SK-N-SH (cell line): ENCODE results near the genes CCDC141, CWC22, UBE2E3 and PDE1A.

- RRBS = no CpG with 5 or more reads among the region's 6 CpGs
CAGE:
- cytosol, long polyA plus RNA = no peak
- long polyA plus RNA = no peak
- nucleus, long polyA plus RNA = no peak
Observed at GRCh38 chr2:178493887-178494675, 13.8 kb downstream of the PLEKHA3 start.

DNA sequence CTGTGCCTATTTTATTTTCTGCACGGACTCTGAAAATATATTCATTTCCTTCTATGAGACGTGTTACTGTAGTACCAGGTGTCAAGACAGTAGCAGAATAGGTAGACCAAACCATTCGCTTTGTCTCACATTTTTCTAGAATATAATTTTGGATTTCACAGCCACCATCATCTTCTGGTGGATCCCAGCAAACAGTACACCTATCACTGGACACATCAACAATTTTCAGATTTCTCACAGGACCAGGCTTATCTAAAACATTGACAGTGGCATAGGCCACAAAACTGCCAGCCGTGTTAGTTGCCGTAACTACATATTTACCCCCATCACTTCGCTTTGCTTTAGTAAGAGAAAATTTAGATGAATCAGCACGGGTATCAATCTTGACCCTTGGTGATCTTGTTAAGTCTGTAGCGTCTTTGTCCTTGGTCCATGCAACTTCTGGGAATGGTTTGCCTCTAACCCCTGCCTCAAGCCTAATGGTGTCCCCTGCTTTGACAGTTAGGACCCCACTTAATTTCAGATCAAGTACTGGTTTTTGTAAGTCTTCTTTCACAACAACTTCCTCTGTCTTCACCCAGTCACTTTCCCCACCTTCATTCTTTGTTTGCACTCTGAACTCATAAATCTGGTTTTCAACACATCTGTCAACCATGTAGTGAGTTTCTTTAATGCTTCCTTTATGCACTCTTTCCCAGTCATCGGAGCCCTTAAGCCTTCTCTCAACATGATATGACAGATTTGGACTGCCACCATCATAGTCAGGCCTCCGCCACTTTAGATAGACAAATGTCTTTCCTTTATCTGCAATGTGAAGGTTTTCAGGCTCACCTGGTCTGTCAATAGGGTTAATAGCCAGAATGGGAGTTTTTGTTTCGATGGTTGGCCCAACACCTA, 108.9 kb downstream of the PLEKHA3 start:
- RRBS = no CpG with 5 or more reads among the region's 11 CpGs
CAGE:
- cytosol, long polyA plus RNA = no peak
- long polyA plus RNA = no peak
- nucleus, long polyA plus RNA = no peak

DNA sequence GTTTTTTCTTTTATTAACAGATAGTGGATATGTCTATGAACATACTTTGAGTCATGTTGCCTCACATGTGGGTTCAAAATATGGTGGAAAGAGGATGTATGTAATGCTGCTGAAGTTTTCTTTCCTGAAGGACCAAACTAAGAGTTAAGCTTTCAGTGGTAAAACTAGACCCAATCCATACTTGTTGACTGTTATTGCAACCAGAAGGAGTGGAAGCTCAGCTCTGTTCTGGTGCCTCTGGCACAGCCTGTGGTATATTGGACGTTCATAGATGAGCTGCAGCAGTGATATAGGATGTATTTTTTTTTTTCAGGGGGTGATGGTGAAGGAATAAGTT, 125.8 kb downstream of the PLEKHA3 start:
- RRBS = no CpG with 5 or more reads among the region's 1 CpG
CAGE:
- cytosol, long polyA plus RNA = no peak
- long polyA plus RNA = no peak
- nucleus, long polyA plus RNA = no peak

DNA sequence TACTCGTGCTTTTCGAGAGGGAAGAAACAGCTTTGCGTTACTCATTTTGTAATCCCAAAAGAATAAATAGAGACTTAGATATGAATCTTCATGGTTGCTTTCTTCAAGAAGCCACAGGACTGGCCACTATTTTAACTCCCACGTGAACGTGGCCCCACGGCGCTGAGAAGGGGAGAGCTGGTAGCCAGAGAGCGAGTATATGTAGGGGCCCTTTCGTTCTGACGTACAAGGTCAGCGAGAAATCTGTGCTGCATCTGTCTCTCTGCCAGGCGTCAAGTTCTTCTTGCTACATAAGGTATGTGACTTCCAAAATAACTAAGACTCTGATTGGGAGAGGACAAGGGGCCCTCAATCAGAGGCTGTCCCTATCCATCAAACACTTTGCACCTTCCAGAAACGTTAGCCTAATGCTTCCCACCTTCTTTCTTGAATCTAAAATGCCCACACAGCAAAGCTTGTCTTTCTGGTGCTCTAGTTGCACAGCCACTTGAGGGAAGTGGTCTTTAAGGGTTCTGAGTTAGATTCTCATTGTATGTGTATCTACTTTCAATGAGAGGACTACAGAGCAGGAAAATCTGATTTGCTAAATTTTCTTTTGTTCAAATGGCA, 149.3 kb downstream of the PLEKHA3 start:
- RRBS = no CpG with 5 or more reads among the region's 13 CpGs
CAGE:
- cytosol, long polyA plus RNA = no peak
- long polyA plus RNA = no peak
- nucleus, long polyA plus RNA = no peak

GRCh38 chr2:178754890-178755295, 52.3 kb downstream of the TTN start:
- RRBS = no CpG with 5 or more reads among the region's 2 CpGs
CAGE:
- cytosol, long polyA plus RNA = no peak
- long polyA plus RNA = no peak
- nucleus, long polyA plus RNA = no peak

GRCh38 chr2:179049001-179050406, at the start of gene CCDC141:
Gene CCDC141, minus strand, starts transcription at chr2:179050137.
- RRBS = no CpG with 5 or more reads among the region's 16 CpGs
CAGE:
- cytosol, long polyA plus RNA = no peak
- long polyA plus RNA = no peak
- nucleus, long polyA plus RNA = no peak

- RRBS = no CpG with 5 or more reads among the region's 1 CpG
CAGE:
- cytosol, long polyA plus RNA = no peak
- long polyA plus RNA = no peak
- nucleus, long polyA plus RNA = no peak
Observed at GRCh38 chr2:179058590-179059045, 8.7 kb upstream of the CCDC141 start.

- RRBS = no CpG with 5 or more reads among the region's 4 CpGs
CAGE:
- cytosol, long polyA plus RNA = no peak
- long polyA plus RNA = no peak
- nucleus, long polyA plus RNA = no peak
Observed at GRCh38 chr2:179756586-179756880, 104.9 kb downstream of the ZNF385B start.

DNA sequence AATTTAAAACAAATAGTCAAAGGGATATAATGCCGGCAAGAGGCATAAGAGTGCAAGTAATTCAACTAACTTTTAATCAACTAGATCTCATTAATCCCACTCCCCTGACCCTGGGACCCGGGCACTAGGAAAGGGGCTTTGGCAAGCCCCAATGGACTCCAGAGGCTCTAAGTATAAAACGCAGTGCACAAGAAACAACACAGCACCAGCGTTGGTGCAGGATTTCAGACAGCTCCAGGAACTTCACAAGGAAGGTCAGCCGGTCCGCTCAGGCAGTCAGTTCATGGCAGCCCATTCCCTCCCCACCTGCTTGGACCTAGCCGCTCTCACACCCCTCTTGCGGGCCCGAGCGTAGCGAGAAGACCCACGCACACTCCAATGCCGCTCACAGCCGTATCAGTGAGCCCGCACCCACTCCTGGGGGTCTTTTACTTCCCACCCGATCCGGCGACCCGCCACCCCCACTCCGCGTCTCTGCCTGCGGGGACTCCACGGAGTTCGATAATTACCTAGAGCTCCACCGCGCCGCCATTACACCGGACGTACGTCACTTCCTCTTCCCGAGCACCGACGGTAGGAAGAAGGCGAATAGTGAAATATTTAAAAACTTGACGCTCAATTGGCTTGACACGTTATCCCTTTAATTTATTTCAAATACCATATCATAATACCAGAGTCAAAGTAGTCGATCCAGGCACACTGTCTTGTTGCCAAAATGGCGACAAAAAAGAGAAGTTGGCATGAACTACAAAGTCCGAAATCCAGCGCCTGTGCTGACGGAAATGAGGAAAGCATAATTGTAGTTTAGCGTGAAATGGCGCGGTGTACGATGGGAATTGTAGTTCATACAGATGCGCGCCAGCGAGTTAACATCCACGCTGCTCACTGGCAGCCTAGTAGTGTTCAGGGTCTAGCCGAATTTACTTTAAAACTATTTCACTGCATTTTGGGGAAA, at the start of gene CWC22:
Gene CWC22, minus strand, starts transcription at position 737 of the 955 bp plus-strand sequence.
- RRBS = 1% methylated on average over 10 of the region's 50 CpGs
CAGE:
- cytosol, long polyA plus RNA = start-site peak on the minus strand centred at position 540 of the sequence, 37 bp wide, 1,384 and 1,387 reads in 2 replicates
- long polyA plus RNA = start-site peak on the minus strand centred at position 540 of the sequence, 38 bp wide, 2,013 and 1,508 reads in 2 replicates
- nucleus, long polyA plus RNA = start-site peak on the minus strand centred at position 542 of the sequence, 42 bp wide, 1,183 and 1,082 reads in 2 replicates

GRCh38 chr2:180979375-180979907, 964 bp upstream of the UBE2E3 start:
- RRBS = no CpG with 5 or more reads among the region's 7 CpGs
CAGE:
- cytosol, long polyA plus RNA = no peak
- long polyA plus RNA = no peak
- nucleus, long polyA plus RNA = no peak

DNA sequence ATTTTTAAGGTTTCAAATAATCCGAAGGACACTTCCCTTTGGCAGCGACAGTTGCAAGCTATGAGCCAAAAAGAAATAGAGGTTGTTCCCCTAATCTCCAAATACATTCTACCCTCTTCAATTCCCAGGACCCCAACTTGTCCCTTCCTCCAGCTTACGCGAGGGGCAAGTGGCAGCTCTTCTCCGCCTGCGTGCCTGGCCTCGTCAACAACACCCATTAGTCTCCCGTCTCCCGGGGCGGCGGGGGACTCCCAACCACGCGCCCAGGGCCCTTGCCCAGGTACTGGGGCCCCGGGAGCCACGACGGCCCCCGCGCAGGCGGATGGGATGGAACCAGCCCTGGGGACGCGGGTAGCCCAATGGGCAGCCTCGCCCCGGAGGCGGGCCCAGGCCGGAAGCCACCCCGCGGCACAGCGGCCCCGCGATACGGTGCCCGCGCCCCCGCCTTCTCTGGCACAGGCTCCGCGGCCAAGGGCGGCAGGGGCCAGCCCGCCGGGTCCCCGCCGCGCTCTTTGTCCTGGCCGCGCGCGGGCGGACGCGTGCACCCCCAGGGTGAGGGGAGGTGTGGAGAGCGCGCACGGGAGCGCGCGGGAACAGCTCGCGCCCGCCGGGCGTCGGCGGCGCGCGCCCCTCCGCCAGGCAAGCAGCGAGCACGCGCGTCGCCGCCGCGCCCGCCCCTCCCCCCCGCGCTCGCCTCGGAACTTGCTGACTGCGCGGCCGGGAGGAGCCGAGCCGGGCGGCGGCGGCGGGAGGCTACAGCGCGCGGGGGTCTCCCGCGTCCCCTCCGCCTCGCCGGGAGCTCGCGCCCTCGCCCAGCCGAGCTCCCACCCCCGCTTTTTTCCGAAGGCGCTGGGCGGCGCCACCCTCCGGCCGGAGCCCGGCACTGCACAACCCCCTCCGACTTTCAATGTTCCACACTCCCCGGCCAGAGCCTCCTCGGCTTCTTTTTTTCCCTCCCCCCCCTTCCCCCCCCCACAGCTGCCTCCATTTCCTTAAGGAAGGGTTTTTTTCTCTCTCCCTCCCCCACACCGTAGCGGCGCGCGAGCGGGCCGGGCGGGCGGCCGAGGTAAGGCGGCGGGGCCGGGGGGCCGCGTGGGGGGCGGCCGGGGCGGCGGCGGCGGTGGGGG, at the start of gene UBE2E3:
Gene UBE2E3, plus strand, starts transcription at position 698 of the 1,127 bp plus-strand sequence.
- RRBS = 5% methylated on average over 69 of the region's 132 CpGs
CAGE:
- cytosol, long polyA plus RNA = start-site peak on the plus strand centred at position 713 of the sequence, 48 bp wide, 58 and 133 reads in 2 replicates; start-site peak on the plus strand centred at position 1,014 of the sequence, 96 bp wide, 299 and 380 reads in 2 replicates
- long polyA plus RNA = start-site peak on the plus strand centred at position 970 of the sequence, 181 bp wide, 476 and 237 reads in 2 replicates
- nucleus, long polyA plus RNA = start-site peak on the plus strand centred at position 1,009 of the sequence, 87 bp wide, 38 and 178 reads in 2 replicates

DNA sequence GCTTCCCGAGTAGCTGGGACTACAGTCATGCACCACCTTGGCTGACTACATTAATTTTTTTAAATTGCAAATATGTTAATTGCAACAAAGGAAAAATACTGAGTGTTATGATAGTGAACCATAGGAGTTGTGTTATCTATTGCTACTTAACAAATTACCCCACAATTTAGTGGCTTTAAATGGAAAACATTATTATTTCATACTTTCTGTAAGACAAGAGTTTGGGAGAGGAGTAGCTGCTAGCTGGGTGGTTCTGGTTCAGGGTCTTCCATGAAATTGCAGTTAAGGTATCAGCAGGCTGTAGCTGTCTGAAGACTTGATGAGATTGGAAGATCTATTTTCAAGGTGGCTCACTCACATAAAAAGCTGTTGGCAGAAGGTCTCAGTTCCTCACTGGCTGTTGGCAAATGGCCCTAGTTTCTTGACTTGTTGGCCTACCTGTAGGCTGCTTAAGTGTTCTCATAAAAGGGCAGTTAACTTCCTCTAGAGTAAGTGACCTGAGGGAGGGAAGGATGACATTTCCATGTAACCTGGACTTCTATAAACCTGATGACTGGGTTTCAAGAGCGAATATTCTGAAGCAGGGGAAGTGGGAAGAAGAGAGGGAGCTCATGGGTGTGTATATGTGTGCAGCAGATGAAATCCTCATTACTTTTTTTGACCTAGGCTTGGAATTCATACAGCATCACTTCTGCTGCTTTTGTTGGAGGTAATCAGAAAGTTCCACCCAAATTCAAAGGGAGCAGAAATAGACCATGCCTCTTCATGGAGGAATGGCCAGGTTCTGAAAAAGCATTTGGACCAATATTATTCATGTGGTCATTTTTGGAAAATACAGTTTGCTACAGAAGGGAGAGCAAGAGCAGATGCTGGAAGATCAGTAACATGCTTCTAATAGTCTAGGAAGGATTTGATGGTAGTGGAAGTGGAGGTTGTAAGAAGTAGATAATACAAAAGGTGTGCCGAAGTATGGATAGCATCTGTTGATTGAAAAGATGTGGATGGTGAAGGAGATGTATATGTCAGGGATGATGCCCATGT, 33.0 kb downstream of the UBE2E3 start:
- RRBS = no CpG with 5 or more reads among the region's 3 CpGs
CAGE:
- cytosol, long polyA plus RNA = no peak
- long polyA plus RNA = no peak
- nucleus, long polyA plus RNA = no peak

DNA sequence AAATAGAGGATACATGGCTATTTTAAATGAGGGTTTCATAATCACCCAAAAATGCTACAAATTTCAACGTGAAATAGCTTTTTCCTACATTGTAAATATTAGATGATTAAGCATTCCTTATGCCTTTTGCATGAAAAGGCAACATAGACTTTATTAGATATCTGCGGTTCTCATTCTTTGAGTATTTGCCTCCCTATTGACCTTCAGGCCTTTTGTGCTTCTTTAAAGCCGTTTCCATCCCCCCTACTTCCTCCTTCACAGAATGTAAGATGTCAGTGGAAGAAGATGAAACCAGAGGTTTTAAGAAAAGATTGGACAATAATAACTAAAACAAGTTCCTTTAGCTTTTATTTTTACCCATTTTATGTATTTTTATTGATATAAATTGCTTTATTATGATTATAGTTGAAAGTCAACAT, 144.1 kb downstream of the UBE2E3 start:
- RRBS = no CpG with 5 or more reads among the region's 3 CpGs
CAGE:
- cytosol, long polyA plus RNA = no peak
- long polyA plus RNA = no peak
- nucleus, long polyA plus RNA = no peak

DNA sequence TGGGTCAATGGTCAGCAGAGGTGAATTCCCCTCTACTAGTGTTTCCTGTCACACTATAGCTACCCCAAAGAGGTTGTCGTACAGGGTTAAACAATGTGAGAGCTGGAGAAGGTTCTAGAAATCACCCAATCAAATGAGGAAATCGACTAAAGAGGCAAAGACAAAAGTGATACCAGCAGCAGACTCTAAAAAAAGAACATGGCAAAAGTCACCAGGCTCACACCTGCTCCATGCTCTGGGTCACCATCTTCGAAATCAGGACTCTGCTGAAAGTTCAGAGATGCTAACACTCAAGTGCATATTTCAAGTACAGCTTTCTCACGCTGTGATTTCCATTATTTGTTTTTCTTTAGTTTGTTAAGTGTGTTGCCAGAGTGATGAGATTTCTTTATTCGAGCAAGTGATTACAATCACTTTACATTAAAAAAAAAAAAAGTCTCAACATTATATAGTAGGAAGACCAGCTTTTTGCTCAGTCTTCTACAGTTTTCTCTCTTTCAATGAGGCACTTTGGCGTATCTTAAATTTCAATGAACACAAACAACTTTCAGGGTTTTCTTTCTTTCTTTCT, 144.5 kb upstream of the ITGA4 start:
- RRBS = no CpG with 5 or more reads among the region's 6 CpGs
CAGE:
- cytosol, long polyA plus RNA = no peak
- long polyA plus RNA = no peak
- nucleus, long polyA plus RNA = no peak

DNA sequence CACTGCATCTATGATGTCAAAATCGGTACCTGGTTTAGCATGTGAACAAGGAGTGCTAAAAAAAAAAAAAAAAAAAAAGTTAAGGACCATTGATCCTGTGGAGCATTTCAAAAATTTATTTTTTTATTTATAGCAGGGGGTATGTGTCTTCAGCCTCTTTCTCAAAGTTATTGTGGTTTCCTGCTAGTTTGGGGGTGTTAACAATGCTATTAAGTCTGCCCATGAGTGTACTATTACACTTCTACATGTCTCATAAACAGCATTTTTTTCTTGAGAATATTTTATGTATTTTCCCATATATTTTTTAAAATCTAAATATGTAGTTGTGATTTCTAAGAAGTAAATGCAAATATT, 63.0 kb upstream of the ITGA4 start:
- RRBS = no CpG with 5 or more reads among the region's 1 CpG
CAGE:
- cytosol, long polyA plus RNA = no peak
- long polyA plus RNA = no peak
- nucleus, long polyA plus RNA = no peak

DNA sequence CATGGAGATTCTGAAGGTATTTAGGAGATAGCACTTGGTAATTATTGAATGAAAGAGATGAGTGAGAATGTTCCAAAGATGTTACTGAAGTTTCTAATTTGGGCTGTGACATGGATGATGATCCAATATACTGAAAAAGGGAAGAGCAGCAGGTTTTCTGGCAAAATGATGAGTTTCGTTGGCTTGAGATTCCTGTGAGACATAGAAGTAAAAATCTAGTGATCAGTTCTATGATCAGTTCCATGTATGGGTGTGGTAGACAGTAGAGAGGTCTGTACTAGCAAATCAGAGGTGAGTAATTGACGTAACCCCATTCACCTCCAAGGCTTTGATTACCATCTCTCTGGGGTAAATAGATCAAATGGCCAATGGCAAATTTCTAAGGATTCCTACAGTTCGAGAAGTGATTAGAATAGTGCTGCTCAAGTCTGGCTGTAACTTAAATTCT, 6.3 kb downstream of the ITGA4 start:
- RRBS = no CpG with 5 or more reads among the region's 3 CpGs
CAGE:
- cytosol, long polyA plus RNA = no peak
- long polyA plus RNA = no peak
- nucleus, long polyA plus RNA = no peak

DNA sequence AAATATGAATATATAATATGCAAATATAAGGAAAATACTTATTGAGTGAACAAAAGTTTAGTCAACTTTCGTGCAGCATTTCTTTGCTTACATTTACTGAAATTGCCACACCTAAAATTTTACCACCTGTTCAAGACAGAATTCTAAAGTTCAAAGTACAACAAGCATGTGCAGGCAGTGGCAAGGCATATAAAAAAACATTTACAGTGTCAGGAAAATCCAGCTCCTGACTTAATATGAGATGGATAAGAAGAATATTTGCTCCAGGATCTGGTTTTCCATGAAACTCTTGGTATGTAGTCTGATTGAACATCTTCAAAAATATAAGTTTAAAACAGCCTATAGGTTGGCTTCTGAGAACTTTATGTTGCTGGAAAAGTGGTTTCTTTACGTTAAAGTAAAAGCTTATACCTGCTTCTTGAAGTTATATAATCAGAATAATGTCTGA, 4.8 kb downstream of the ITPRID2 start:
- RRBS = no CpG with 5 or more reads among the region's 2 CpGs
CAGE:
- cytosol, long polyA plus RNA = no peak
- long polyA plus RNA = no peak
- nucleus, long polyA plus RNA = no peak

DNA sequence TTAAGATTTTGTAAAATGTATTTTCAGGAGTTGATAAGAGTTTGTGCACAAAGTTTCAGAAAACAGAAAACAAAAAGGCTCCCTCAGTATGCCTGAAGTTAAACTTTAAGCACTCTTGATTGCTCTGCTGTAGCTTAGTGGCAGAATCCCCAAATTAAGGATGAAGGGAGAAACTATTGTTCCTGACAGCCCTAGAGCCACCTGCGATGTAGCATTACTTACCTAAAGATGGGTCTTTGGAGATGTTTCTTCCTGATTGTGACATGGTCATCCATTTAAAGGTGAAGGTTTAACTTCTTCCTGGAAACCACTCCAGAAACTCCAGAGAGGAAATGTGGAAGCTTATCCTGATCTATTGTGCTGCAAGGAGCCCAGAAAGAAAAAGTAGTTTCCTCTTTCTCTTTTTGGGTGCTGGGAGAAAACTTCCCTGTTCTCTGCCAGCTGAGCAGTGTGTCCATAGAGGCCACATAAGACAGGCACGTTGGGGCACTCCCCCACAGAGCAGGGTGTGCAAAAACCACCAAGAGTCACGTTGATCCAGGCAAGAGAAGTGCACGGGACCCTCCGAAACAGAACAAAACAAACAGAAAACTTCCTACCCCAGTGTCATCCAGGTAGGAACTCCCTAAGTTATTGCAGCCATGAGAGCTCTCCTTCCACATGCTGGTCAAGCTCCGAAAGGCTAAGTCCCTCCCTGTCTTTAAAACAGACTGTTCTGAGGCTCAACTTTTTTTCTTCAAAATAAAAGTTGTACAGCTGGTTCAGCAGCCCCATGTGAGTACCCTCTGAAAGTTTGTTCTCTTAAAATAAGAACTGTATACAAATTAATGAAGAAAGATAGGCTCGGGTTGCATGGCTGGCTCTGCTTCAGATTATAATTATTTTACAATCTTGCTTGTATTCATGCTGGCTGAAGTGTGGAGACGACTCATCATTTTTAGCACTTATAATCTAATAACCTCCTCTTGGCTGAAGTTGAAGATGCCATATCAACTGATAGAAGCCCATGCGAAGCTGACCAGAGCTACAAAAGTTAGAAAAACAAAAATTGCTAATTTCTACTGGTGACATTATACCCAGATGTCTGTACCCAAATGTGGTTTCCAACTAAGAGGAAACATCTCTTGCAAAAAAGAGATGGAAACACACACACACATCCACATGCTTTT, at the start of gene PDE1A:
Gene PDE1A, minus strand, starts transcription at position 681 of the 1,169 bp plus-strand sequence.
- RRBS = no CpG with 5 or more reads among the region's 9 CpGs
CAGE:
- cytosol, long polyA plus RNA = no peak
- long polyA plus RNA = no peak
- nucleus, long polyA plus RNA = no peak

- RRBS = no CpG with 5 or more reads among the region's 2 CpGs
CAGE:
- cytosol, long polyA plus RNA = no peak
- long polyA plus RNA = no peak
- nucleus, long polyA plus RNA = no peak
Observed at GRCh38 chr2:182717487-182717781, 1.4 kb downstream of the DNAJC10 start.

DNA sequence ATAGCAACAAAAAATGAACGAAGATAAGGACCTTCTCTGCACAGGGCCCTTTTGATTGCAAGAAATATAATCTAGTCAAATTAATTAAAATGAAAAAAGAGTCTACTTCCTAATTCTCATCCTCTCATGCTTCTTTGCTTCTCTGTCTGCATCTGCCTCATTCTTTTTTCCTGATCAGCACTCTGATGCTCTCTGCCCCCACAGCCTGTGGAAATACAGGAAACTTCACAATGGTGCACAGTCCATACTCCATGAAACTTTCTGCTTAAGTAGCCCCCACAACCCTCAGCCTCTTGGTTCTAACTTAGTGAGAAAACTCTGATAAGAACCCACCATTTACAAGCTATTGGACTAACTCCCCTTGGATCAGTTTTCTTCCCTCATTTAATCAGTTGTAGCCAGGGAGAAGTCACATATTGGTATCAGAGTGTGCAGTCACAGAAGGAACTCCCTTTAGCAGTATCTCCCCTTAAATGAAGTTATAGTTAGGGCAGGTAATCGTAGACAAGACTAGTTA, 47.3 kb upstream of the FRZB start:
- RRBS = no CpG with 5 or more reads among the region's 2 CpGs
CAGE:
- cytosol, long polyA plus RNA = no peak
- long polyA plus RNA = no peak
- nucleus, long polyA plus RNA = no peak